Epithelial cell of esophagus (primary cell): ENCODE measurements around the genes PDZRN3, ZNF717 and HTR1F.

GRCh38 chr3:72388096-72388729, 460.0 kb downstream of the SHQ1 start:
- RRBS, result no CpG with 5 or more reads among the region's 8 CpGs

DNA sequence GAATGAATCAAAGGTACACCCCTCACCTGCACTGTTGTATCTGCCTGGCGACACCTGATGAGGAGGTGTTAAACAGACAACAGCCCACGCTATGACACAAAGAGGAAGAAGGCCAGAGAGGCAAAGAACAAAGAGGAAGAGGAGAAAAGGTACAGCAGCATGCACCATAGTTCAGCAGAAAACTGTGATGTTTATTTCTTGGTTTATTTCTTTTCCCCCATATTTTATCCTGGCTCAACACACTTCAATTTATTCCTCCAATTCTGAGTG, 26.7 kb downstream of the SHQ1 start:
- RRBS, result no CpG with 5 or more reads among the region's 2 CpGs

DNA sequence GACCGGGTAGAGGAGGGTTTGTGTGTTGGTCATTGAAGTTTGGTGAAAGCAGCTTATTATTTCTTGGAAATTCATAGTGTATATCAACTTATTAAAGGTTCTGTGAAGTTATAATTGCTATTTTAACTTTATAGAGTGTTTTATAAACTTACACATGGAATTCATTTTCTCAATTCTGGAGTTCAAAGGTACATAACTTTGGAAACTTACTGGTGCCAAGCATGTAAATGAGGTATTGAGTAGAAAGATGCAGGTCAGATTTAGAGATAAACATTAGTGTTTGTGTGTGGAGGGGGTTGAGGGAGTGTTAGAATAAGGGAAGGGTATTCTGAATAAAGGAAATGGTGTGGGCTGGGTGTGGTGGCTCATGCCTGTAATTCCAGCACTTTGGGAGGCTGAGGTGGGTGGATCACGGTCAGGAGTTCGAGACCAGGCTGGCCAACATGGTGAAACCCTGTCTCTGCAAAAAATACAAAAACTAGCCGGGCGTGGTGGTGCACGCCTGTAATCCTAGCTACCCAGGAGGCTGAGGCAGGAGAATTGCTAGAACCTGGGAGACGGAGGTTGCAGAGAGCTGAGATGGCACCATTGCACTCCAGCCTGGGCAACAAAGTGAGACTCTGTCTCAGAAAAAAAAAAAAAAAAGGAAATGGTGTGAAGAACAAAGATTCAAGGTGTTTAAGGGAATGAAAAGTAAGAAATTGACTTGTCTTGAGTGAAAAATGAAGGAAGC, 2.0 kb upstream of the EBLN2 start:
- RRBS, result no CpG with 5 or more reads among the region's 7 CpGs

- RRBS, result no CpG with 5 or more reads among the region's 8 CpGs
Observed at GRCh38 chr3:73446431-73446890, 178.3 kb downstream of the PDZRN3 start.

- RRBS, result no CpG with 5 or more reads among the region's 13 CpGs
Observed at GRCh38 chr3:73511537-73511985, 113.2 kb downstream of the PDZRN3 start.

GRCh38 chr3:73618384-73618987, 6.3 kb downstream of the PDZRN3 start:
- RRBS, result no CpG with 5 or more reads among the region's 4 CpGs

GRCh38 chr3:73624854-73625337, at the start of gene PDZRN3:
PDZRN3 (minus strand) TSS chr3:73624941.
- RRBS, result under 1% methylated on average over 5 of the region's 39 CpGs

- RRBS, result no CpG with 5 or more reads among the region's 4 CpGs
Observed at GRCh38 chr3:73827509-73828142, 202.9 kb upstream of the PDZRN3 start.

- RRBS, result no CpG with 5 or more reads among the region's 56 CpGs
Observed at GRCh38 chr3:75434707-75435232, 229.4 kb upstream of the FRG2C start.

- RRBS, result 8% methylated on average over 5 of the region's 45 CpGs
Observed at GRCh38 chr3:75785181-75785943, at the start of gene ZNF717. ZNF717 (minus strand) TSS chr3:75785549.

DNA sequence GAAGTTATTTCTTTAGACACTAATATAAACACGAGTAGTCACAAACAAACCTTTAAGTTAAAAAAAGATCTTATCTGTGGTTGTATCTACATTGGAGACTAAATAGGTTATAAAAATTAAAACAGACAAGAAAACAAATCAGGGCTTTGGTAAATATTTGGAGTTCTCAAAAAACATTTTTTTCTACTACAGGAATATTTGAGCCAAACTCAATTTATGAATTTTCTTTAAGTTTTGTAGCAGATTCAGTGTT, 1056.3 kb downstream of the ROBO2 start:
- RRBS, result no CpG with 5 or more reads among the region's 1 CpG

GRCh38 chr3:81057359-81057558, 704.2 kb downstream of the GBE1 start:
- RRBS, result no CpG with 5 or more reads among the region's 6 CpGs

DNA sequence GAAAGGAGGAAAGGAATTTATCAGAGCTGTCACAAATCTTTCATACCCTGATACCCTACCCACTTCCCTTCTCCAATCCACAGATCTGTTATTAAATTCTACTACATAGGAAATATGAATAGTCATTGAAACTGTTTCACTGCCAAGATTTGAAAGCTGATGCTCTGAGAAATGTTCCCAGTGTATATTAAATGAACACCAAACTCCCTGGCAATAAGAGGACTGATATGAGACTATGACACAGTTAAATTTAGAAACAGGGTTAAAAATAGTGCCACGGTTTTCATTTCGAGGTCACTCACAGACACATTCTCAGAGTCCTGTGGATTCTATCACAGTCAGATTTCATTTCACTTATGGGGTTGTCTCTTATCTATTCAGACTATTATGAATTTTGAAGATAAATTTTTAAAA, 27.2 kb upstream of the GBE1 start:
- RRBS, result no CpG with 5 or more reads among the region's 2 CpGs

- RRBS, result no CpG with 5 or more reads among the region's 6 CpGs
Observed at GRCh38 chr3:86389970-86390397, 601.0 kb downstream of the VGLL3 start.

DNA sequence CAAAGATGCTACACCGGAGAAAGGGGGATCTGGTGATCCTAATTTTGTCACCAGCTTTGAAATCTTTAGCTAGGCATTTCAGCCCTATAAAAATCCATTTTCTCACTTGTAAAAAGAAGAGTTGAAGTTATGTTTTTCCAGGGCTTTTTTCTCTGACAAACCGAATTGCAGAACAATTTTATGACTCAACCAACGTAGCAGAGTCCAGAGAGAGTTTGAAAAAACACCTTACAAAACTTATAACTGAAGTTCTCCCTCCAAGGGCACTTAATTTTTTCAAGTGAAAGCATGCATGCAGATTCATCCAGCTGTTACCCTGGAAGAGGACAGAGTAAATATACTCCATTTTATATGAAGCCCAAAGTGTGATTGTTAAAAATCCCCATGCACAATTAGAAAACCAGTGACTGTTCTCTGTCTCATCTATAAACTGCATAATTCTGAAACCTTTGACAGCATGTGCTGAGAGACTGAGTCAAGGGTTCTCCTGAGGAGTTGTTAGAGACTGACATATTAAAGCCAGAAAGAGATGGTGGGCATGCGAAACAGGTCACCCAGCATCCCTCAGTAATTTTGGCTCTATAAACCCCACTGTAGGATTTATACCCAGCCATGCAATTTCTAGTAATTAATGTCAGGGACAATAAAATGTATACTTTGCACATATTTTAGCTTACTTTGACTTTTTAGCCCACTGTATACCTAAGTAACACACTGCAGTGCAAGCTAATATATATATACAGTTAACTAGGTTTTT, 3.7 kb downstream of the VGLL3 start:
- RRBS, result no CpG with 5 or more reads among the region's 4 CpGs

DNA sequence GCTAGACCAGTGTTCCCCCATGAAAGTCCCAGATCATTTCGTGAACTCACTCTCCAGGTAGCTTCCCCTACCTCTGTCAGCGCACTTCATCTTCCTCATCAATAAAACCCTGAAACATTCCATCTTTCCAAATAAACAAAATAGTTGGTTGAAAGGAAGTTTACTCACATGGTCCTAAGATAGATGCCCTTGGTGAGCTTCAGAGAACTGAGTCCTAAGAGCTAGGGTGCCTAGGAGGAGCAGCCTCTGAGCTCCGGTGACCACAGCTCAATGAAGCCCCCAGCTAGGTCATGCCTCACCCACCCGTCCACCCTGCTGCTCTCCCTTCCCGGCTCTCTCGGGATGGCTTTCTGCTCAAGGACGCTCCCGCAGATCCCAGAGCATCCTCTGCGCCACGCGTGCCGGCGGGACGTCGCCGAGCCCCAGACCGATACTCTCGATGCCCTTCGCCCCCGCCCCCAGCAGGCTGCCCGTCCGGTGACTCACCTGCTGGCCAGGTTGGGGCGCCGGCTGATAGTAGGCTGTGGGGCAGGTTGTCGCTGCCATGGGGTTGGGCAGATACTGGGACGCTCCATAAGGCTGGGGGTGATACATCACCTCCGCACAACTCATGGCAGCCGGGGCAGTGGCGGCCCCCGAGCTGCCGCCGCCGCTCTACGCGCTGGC, 684 bp downstream of the VGLL3 start:
- RRBS, result 3% methylated on average over 18 of the region's 35 CpGs

DNA sequence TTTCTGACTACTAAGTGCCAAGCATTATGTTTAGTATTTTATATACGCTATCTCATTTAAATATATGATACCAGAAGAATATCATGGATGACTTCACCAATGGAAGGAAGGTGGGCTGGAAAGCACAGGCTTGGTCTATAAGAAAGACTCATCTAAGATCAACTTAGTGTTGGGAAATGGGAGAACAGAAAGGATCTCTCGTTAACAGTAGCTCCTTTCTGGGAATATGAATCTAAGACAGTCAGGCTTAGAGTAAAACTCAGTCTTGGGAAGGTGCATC, 1.1 kb upstream of the HTR1F start:
- RRBS, result no CpG with 5 or more reads among the region's 2 CpGs

DNA sequence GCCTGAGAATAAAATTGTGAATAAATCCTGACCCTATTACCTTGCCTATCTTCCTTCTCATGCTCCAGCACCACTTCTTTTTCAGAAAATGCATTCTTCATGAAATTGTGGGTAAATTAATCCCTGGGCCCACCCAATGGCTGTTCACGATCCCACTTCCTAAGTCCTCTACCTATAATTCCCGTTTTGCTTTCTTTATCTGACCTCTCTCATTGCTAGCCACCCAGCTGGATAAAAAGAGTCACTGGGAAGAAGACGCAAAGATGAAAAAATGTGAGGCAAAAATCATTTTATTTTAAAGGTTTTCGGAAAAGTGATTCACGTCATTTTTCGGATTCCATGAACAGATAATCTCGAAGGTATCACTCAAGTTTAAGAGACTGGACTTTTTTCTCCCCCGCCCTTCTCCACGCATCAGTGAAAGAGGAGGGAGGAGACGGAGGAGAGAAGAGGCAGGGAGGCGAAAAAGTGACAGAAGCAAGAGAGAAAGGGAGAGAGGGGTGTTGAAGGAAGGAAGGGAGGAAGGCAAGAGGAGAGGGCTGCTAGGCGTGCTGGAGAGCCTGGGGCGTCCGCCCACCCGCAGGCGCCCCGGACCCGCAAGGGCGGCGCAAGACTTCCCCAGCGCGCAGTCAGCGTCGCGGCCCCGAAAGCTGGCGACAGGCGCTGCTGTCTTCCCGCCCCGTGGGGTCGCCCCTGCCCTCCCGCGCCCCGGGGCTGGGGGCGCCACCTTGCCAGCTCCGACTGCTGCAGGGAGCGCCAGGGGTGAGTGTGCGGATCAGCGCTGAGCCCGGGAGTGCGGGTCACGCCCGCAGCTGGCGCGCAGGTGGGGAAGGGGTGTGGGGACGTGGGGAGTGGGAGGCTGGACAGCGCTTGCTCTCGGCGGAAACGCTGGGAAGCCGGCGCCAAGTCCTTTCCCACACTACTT, at the start of gene HTR1F:
HTR1F (plus strand) TSS at position 626 of the 925 bp plus-strand sequence.
- RRBS, result 3% methylated on average over 7 of the region's 52 CpGs

- RRBS, result no CpG with 5 or more reads among the region's 2 CpGs
Observed at GRCh38 chr3:88031724-88032192, 27.0 kb downstream of the CGGBP1 start.